Ovary (tissue), 7 donors: ENCODE measurements around the gene PCDH15.

DNA sequence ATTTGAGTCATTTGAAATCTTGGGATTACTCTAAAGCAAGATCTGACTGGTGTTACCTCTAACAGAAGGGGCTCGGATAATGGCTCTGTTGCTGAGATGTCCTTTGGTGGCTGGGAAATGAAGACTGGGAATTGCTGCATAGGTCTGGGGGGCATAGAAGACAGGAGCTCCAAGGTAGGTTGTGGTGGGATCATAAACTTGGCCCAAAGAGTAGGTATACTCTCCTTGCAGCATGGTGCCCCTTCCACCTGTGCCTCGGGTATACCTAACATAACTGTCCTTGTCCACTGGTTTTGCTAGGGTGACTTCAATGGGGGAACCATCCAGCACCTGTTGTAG, 69.5 kb downstream of the A1CF start:
- PRO-cap, 7 experiments = no peak in any of the 7 experiments
- RAMPAGE, long total RNA, 2 experiments = no peak in any of the 2 experiments

- PRO-cap, 7 experiments = no peak in any of the 7 experiments
- RAMPAGE, long total RNA, 2 experiments = no peak in any of the 2 experiments
Observed at GRCh38 chr10:51080603-51080910, 6.3 kb downstream of the PRKG1 start.

DNA sequence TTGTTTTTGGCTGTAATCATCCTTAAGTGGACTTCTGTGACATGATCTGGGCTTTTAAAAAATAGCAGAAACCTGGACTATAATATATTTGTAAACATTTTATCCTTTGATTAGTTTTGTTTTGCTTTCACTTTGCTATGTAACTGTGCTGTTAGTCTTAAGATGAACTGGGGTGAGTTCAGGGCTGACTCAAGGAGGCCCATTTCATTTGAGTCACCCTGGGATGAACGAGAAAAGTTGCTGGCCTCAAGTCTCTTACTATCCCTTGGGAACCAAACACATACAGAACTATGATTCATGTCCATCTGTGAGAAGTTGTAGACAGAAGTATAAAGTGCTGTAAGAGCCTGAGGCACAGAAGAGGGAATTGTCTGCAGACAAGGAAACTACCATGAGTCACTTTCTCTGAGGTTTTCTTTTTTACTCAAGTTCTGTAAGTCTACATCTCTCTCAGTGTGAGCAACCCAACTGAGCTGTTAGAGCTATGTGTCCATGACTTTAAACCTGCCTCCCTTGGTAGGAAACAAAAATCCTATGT, 179.8 kb upstream of the CSTF2T start:
- PRO-cap, 7 experiments = no peak in any of the 7 experiments
- RAMPAGE, long total RNA, 2 experiments = no peak in any of the 2 experiments

DNA sequence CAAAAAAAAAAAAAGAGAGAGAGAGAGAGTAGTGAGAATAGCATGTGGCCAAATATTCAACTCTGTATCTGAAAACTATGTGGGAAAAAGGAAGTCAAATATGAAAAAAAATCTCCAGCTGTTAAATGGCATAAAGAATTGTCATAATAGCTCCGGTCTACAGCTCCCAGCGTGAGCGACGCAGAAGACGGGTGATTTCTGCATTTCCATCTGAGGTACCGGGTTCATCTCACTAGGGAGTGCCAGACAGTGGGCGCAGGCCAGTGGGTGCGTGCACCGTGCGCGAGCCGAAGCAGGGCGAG, 80.9 kb upstream of the DKK1 start:
- PRO-cap, 7 experiments = no peak in any of the 7 experiments
- RAMPAGE, long total RNA, 2 experiments = no peak in any of the 2 experiments

GRCh38 chr10:52234273-52234657, 79.8 kb upstream of the DKK1 start:
- PRO-cap, 7 experiments = no peak in any of the 7 experiments
- RAMPAGE, long total RNA, 2 experiments = no peak in any of the 2 experiments

GRCh38 chr10:54801058-54801434, at the start of gene PCDH15:
TSS of gene PCDH15 (minus strand) at chr10:54801231.
- PRO-cap, 7 experiments = no peak in any of the 7 experiments
- RAMPAGE, long total RNA, 2 experiments = no peak in any of the 2 experiments

DNA sequence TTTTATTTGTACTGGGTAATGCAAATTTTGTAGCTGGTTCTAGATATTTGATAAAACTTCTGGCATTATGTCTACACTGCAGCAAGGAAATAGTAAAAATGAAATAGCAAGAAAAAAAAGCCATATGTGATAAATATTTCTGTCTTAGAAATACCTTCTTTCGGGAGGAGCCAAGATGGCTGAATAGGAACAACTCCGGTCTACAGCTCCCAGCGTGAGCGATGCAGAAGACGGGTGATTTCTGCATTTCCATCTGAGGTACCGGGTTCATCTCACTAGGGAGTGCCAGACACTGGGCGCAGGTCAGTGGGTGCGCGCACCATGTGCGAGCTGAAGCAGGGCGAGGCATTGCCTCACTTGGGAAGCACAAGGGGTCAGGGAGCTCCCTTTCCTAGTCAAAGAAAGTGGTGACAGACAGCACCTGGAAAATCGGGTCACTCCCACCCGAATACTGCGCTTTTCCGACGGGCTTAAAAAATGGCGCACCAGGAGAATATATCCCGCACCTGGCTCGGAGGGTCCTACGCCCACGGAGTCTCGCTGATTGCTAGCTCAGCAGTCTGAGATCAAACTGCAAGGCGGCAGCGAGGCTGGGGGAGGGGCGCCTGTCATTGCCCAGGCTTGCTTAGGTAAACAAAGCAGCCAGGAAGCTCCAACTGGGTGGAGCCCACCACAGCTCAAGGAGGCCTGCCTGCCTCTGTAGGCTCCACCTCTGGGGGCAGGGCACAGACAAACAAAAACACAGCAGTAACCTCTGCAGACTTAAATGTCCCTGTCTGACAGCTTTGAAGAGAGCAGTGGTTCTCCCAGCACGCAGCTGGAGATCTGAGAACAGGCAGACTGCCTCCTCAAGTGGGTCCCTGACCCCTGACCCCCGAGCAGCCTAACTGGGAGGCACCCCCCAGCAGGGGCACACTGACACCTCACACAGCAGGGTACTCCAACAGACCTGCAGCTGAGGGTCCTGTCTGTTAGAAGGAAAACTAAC, 461.3 kb downstream of the ZWINT start:
- PRO-cap, 7 experiments = no peak in any of the 7 experiments
- RAMPAGE, long total RNA, 2 experiments = no peak in any of the 2 experiments

- PRO-cap, 7 experiments = no peak in any of the 7 experiments
- RAMPAGE, long total RNA, 2 experiments = no peak in any of the 2 experiments
Observed at GRCh38 chr10:56154802-56155379, 206.2 kb downstream of the ZWINT start.

GRCh38 chr10:58475485-58476179, 37.0 kb upstream of the BICC1 start:
- PRO-cap, 7 experiments = no peak in any of the 7 experiments
- RAMPAGE, long total RNA, 2 experiments = no peak in any of the 2 experiments

DNA sequence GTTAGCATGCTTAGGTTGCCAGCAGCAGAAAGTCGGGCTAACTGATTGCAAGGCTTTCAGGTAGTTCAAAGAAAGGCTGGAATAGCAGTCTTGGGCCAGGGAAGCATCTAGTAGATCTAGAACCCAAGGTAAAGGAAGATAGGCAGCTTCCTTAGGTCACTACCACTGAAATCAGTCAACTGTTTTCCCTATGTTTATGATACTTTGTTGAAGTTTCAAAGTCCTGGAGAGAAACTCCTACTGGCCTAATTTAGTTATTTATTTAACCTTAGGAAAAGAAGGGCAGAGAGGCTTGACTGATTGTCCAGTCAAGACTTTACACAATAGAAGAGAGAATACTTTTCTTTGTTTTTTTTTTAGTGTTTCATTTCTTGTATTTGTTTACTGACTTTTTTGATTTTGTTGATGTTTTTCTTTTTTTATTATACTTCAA, 139.0 kb upstream of the PHYHIPL start:
- PRO-cap, 7 experiments = no peak in any of the 7 experiments
- RAMPAGE, long total RNA, 2 experiments = no peak in any of the 2 experiments

DNA sequence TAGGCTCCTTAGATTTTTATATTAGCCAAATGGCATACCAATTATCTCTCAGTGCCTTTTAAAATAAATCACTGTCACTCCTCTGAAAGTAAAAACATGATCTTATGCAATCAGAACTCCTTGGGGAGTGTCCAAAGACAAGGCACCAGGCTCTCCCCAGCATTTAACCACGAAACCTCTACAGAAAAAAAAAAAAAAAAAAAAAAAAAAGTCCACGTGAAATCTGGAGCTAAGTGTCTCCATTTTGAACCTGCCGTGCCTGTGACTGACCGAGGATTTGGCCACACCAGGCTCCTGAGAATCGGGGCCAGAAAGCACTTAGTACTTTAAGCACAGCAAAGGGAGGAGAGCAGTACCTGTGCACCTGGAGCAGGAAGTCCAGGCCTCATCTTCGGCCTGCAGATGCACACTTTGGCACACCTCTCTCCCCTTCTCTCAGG, 1.7 kb downstream of the FAM13C start:
- PRO-cap, 7 experiments = peak in 1 of 7 experiments; most common plus-strand start position 242 of the sequence (in 1)
- RAMPAGE, long total RNA, 2 experiments = no peak in any of the 2 experiments

DNA sequence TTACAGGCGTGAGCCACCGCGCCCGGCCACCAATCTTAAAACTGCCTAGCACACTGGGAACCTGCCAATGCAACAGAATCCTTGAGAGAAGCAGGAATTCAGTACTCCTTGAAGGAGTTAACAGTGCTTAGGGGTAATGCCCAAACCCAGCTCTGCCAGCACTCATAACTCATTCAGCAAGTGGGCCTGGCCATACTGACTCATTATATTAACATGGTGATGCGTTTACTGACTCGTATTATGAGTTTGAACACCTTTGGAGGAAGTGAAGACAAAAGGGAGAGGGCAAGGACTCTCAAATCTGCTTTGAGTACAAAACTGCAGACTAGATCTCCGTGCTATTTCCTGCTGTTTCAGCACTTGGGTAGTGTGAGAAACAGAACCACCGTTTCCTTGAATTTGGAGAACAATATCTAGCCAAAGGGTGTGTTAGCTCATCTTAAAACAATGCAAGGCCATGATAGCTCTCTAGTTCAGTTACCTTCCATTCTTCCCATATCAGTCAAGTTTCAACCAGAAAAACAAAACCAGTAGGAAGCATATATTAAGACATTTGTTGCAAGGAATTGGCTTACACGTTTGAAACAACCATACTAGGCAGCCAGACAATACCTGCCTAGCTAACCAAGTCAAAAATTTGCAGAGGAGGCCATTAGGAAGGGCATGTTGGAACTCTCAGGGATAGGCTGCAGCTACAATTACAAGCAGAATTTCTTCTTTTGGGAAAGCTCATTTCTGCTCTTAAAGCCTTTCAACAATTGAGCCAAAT, 30.7 kb downstream of the SLC16A9 start:
- PRO-cap, 7 experiments = peak in 1 of 7 experiments; most common plus-strand start position 496 of the sequence (in 1); most common minus-strand start position 355 of the sequence (in 1)
- RAMPAGE, long total RNA, 2 experiments = no peak in any of the 2 experiments

DNA sequence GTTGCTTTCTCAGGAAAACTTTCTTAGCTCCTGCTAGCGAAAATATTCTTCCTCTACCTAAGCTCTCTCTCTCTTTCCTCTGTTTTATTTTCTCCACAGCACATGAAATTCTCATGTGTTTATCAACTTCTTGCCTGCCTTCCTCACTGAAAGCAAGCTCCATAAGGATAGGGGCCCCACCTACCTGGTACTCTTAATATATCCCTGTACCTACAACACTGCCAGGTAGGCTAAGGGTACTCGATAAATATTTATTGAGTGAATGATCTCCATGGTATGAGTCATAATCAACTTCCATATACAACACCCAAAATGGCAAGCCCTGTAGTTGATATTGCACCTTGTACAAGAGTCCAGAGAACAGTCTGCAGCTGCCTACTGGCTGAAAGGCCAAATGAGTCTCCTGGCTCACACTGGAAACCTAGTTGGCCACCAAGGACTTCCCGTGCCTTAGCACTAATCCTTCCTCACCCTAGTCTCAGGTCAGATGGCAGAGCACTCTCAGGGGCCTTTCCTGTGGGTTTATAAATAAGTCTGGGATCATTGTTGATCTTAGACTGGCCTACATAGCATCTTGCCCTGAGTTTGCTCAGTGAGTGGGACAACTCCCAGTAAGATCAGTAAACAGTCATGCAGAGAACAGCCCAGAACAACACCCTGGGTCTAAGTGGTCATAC, 14.4 kb upstream of the SLC16A9 start:
- PRO-cap, 7 experiments = no peak in any of the 7 experiments
- RAMPAGE, long total RNA, 2 experiments = no peak in any of the 2 experiments

- PRO-cap, 7 experiments = no peak in any of the 7 experiments
- RAMPAGE, long total RNA, 2 experiments = no peak in any of the 2 experiments
Observed at GRCh38 chr10:59744876-59745075, 8.5 kb downstream of the MRLN start.

DNA sequence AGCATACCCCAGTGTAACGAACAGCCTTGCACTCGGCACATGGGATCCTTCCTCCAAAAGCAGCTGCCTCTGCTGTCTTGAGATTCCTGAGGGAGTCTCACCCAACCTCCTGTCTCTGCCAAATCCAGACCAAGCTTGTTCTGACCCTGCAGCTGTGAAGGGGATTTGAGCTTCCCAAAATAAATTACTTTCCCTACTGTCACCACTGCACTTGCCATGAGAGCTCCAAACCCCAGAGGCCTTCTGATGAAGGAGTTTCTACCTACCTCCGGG, 26.9 kb upstream of the MRLN start:
- PRO-cap, 7 experiments = no peak in any of the 7 experiments
- RAMPAGE, long total RNA, 2 experiments = no peak in any of the 2 experiments

- PRO-cap, 7 experiments = no peak in any of the 7 experiments
- RAMPAGE, long total RNA, 2 experiments = no peak in any of the 2 experiments
Observed at GRCh38 chr10:59801297-59801932, 48.2 kb upstream of the MRLN start.

DNA sequence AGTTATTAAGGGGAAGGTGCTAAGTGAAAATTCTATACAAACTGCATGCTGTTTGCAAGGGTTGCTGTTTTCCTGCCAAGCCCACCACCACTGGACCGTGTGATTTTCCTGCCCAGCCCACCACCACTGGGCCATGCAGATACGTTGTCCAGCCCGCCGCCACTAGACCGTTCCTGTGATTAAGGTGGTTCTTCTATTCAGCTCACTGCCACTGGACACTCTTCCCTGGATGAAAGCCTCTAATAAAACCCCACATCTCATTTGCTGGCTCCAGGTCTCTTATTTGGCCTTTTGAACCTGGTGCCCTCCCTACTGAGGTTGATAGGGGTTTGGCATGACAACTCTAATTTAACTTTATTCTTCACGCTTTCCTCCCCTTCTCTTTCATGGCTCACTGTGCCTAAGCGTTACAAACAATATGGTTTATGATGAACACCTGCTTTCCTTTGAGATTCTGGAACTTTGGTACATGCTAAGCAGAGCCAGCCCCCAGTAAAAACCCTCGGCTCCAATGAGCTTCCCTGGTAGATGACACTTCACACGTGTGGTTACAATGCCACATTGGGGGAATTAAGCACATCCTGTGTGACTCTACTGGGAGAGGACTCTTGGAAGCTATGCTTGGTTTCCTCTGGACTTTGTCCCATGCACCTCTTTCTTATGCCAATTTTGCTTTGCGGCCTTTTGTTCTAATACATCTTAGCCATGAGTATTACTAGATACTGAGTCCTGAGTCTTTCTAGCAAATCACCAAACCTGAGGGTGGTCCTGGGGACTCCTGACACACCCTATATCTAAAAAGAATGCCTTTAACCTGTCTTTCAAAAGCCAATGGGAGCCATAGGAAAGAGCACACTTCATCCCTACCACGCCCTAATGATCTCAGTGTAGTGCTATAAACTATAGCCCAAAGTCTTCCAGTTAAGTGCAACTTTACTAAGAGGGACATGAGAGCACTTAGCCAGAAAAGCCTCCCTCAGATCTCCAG, 37.8 kb downstream of the CCDC6 start:
- PRO-cap, 7 experiments = no peak in any of the 7 experiments
- RAMPAGE, long total RNA, 2 experiments = no peak in any of the 2 experiments

GRCh38 chr10:59904786-59905925, 1.2 kb downstream of the CCDC6 start:
- PRO-cap, 7 experiments = peak in 6 of 7 experiments; most common plus-strand start chr10:59905640 (in 2); most common minus-strand start chr10:59905507 (in 4)
- RAMPAGE, long total RNA, 2 experiments = no peak in any of the 2 experiments

DNA sequence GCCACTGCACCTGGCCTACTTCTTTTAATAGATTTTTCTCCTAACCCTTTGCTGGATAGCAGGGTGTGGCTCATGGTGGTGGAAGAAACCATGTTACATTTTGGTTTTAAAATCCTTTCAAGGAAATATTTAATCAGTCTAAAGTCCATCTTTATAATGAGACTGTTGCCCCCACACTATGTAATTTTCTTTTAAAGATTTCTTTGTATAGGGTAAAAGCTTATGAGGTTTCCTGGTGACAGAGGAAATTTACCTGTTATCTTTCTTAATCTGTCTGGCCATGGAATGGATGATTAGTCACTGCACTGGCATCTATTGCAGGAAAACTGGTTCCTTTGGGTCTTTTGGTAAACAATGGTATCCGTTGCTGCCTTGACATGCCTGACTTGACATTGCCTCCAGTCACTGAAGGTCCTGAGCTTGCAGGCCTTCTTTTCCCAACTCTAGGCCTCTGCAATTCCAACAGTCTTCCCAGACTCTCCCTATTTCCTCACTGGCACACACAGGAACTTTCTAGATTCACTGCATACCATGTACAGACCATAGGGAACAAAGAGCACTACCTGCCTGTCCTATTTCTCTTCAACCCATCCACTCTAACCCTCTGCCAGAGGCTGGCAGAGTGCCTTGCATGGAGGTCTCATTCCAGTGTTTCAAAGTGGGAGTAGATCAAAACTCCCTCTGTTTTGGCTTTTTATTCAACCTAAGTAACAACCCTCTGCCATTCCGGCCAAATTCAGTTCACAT, 59.1 kb upstream of the CCDC6 start:
- PRO-cap, 7 experiments = no peak in any of the 7 experiments
- RAMPAGE, long total RNA, 2 experiments = no peak in any of the 2 experiments

- PRO-cap, 7 experiments = no peak in any of the 7 experiments
- RAMPAGE, long total RNA, 2 experiments = no peak in any of the 2 experiments
Observed at GRCh38 chr10:60353630-60354109, 36.0 kb downstream of the ANK3 start.